HT-29 (cell line): ENCODE data around the genes RAB3B and KTI12.

DNA sequence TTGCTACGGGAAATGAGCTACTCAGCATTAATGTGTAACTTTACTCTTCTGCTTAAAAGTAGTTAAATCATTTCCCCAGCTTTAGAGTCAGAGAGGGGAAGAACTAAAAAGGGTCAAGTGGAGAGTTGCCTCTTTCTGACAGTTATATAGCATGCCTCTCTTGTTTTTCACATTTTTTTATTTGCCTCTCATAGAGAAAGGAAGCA is 10.2 kb upstream of the ELAVL4 start:
- RAMPAGE, long total RNA = no peak

DNA sequence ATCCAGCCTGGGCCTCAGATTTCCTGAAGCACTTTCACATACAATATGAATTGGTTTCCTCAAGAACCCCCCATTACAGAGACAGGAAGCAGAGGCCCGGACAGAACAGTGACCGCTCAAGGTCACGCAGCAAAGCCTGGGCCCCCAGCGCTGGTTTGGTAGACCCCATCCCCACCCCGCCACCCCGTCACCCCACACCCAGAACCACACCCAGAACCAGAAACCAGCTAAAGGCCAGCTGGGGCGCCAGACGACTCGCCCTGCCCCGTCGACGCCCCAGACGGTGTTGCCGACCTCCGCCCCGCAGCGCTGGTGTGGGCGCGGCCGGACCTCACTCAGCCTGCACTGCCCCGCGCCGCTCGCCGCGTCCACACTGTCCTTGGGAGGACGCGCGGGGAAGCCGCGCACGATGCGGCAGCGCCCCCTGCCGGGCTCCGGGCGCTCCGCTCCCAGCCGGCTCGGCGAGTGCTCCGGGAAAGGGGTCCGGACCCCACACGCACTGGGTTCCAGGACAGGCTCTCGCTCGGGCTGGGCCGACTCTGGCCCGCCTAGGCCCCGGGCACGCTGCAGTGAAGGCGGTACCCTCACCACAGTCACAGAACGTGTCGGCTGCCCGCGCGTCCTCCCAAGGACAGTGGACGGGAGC is 90.4 kb downstream of the DMRTA2 start:
- RAMPAGE, long total RNA = no peak

DNA sequence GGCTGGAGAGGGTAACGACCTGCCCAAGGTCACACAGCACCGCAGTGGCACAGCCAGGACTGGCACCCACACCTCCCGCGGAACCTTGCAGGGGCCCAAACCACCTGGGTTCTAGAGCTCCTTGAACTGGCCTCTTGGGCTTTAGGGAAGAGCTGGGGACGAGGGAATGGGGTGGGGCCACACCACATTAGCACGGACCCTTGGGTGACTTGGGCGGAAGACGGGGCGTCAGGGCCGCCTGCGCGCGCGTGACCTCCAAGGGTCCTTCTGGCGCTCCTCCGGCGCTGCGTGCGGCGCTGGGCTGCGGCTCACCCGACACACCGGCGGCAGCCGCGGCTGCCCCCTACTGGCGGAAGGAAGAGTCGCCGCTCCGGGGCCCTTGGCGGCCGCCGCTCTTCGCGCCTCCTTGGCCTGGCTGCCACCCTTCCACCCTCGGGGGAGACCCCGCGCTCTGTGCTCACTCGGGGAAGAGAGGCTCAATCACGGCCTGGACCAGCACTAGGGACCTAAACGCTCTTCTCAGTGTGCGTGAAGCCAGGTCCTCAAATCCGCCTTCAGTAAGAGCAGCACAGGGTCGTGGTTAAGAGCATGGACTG is 89.7 kb downstream of the DMRTA2 start:
- RAMPAGE, long total RNA = no peak

DNA sequence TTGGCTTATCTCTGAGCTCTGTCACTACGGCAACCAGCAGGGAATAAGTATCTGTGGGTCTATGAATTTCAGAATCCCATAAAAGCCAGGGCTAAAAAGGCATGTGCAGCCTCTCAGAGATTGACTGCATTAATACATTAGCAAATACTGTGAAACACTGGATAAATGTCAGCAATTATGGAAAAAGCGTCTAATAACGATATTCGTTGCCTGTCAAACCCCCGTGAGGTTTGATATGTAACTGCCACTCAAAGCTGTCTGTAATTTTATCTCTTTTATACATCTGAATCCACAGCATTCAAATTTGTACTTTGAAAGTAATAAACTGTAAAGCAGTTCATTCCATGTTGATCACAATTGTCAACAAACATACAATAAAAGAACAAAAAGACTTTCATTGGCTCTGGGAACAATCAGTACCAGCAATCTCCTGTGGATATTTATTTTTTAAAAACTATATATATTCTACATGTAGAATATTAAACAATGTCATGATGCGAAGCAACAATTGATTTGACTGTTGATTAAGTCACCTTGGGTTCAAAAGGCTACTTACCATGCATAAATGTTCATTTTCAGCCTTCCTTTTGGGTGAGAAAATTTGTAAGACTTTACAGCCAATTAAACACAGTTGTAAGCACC is 210.5 kb upstream of the DMRTA2 start:
- RAMPAGE, long total RNA = no peak

- RAMPAGE, long total RNA = no peak
Observed at GRCh38 chr1:50787917-50788271, 172.2 kb downstream of the FAF1 start.

- RAMPAGE, long total RNA = no peak
Observed at GRCh38 chr1:50842699-50843483, 117.2 kb downstream of the FAF1 start.

- RAMPAGE, long total RNA = no peak
Observed at GRCh38 chr1:50937785-50938586, 22.1 kb downstream of the FAF1 start.

- RAMPAGE, long total RNA = no peak
Observed at GRCh38 chr1:50960492-50960640, 299 bp upstream of the FAF1 start.

- RAMPAGE, long total RNA = no peak
Observed at GRCh38 chr1:50967308-50967649, 2.8 kb upstream of the CDKN2C start.

DNA sequence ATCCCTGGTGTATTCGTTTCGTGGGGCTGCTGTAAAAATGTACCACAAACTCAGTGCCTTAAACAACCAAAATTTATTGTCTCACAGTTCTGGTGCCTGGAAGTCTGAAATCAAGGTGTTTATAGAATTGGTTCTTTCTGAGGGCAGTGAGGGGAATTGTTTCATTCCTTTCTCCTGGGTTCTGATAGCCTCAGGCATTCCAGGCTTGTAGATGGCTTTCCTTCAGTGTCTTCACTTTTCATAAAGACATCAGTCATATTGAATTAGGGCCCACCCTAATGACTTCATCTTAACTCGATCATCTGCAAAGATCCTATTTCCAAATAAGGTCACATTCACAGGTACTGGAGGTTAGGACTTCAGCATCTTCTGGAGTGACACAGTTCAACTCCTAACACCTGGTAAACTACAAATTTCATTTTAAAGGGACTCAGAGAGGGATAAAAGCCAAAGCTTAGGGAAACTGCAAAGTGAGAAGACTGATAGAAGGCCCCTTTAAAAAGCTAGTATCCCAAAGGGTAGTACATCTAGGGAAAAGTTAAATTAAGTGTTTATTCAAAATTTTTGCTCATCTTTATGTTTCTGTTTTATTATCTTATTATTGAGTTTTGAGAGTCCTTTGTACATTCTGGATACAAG is 15.1 kb downstream of the CDKN2C start:
- RAMPAGE, long total RNA = no peak

DNA sequence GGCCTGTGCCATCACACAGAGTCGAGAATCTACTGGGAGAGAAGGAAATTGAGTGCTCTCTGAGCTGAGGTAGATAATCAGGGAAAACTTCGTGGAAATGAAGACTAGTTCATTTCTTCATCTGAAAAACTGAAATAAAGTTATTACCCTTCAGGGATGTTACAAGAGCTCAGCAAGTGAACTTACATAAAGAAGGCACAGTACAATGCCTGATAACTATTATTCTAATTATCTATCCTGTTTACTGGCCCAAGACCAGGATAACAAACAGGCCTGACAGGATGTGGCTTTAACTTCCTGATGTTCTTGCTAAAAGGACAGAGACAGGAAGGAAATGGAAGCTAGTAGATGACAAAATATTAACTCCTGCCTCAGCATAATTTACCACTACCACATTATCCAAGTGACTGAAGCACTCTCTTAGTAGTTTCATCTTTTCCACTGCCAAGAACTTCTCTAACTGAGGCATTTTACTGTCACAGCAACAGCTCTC is 85.5 kb downstream of the EPS15 start:
- RAMPAGE, long total RNA = no peak

DNA sequence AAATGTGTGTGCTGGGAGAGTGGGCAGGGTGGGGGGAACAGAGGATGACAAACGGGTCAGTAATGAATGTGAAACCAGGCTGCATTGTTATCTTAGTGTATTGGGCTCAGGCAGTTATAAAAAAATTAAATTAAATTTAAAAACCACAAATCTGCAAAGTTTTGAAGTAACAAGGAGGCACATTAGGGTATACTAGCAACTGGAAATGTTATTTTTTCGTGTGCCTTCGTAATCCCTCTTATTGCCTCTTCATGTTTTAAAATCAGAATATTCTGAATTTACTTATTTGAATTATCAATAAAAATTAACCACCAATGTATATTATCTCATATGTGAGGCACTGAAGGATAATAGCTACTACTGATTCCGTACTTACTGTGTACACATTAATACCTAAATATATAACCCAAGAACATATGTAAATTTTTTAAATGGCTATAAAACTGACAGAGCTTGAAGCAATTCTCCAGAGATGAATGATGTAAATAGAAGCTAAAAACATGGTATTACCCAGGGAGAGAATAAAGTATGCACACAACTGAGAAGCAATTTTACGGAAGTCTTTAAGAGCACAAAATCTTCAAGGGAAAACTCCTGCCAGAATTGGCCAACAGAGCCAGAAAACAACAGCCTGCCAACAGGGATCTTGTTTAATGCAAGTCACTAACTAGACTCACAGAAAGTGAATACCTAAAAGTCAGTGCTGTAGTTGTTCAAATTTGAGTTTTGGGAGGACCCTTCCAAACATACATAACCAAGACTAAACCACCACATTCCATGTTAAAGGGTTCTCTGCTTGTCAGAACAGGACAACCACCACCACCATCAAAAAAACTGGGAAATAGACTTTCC is 1.9 kb downstream of the EPS15 start:
- RAMPAGE, long total RNA = no peak

DNA sequence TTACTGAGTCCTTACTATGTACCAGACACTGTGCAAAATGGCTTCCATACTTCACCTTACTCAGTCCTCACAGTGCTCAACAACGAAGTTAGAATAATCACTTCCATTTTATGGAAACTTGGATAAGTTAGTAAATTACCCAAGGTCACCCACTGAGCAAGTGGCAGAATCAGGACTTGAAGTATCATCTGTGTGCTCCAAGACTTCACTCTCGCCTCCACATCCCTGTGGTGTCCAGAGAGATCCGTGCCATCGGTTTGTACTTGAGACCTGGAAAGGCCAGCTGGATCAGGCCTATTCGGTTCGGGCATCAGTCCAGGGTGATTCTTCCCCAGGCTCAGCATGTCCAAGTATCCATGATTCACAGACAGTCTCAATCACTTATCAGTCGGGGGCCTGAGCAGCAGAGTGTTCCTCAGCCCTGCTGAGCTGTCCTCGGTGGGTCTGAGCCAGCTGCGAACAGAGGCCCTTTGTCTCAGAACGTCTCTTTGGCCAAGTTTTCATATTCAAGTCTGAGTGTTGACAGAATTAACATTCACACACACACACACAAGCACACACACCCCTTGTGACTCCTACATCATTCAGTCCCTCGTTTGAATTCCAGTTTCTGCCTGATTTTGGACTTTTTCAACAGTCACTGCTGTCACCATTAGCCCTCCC is 33.5 kb upstream of the OSBPL9 start:
- RAMPAGE, long total RNA = no peak

DNA sequence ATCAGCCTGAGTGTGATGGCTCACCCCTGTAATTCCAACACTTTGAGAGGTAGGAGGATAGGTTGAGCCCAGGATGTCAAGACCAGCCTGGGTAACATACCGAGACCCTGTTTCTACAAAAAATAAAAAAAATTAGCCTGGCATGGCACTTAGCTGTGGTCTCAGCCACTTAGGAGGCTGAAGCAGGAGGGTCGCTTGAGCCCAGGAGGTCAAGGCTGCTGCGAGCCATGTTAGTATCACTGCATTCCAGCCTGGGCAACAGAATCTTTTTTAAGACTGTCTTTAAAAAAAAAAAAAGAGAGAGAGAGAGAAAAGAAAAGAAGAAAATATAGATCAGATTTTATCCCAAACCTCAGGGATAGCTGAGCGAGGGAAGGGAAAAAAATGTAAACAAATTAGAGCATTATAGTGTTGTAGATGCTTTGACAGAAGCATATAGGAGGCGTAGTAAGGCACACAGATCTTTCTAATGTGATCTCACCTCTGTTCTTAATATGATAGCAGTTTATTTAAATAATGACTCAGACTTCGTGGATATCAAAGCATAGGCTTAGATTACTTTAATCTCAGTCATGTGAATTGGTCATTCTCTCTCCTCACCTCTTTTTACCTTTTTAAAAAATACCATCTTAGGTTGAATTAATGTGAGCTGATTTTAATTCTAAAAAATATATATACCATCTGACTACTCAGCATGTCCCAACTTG is 76.4 kb downstream of the OSBPL9 start:
- RAMPAGE, long total RNA = no peak

DNA sequence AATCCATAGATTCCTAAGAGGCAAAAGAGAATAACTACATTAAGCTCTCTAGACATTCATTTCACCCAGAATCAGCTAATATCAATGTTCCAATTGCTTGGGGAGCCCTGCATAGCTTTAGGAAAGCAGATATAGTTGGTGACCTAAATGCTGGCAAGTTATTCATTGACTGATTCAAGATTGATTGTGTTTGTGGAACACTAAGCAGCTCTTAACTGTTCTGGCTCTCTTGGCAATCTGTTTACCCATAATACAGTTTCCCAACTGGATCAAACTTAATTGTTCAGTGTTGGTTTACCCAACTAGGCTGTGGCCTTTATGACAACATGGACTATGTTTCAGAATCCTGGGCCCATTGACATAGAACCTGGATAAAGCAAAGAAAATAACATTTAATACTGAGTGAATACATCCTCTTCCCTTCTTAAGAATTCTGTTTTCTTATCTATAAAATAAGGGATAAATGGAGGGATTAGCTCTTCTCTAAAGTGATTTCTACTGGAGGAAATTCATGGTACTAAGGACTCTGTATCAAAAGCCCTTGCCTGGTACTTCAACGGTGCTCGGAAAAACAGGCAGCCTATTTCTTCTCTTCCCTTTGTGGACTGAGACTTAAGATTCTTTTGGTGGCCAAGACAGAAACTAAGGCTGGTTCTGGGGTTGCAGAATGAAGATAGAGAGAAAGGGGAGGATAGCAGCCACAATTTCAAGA is 83.5 kb downstream of the NRDC start:
- RAMPAGE, long total RNA = no peak

- RAMPAGE, long total RNA = no peak
Observed at GRCh38 chr1:51840125-51840676, 38.3 kb downstream of the NRDC start.

- RAMPAGE, long total RNA = no peak
Observed at GRCh38 chr1:51989996-51990885, at the start of gene RAB3B. RAB3B (minus strand) TSS chr1:51990700.

DNA sequence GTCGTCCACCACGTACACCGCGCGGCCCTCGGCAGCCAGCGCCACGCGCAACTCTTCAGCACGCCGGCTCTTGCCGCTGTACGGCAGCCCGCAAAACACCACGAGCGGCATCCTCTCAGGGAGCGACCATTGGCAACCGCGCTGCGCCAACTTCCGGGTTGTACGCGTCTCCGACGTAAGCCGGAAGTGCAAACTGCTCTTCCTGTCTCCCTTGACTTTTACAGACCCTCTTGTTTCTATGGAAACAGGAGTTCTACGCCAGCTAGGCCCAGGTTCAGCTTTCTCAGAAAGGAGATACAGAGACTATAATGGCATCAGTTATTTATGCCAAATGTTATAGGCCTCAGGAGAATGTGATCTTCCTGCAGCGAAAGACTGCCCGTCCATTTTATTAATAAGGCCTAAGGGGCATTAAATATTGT is at the start of gene KTI12:
KTI12 (minus strand) TSS at position 160 of the 422 bp plus-strand sequence.
- RAMPAGE, long total RNA = no peak

GRCh38 chr1:52142327-52143316 is 733 bp downstream of the ZFYVE9 start:
- RAMPAGE, long total RNA = no peak

DNA sequence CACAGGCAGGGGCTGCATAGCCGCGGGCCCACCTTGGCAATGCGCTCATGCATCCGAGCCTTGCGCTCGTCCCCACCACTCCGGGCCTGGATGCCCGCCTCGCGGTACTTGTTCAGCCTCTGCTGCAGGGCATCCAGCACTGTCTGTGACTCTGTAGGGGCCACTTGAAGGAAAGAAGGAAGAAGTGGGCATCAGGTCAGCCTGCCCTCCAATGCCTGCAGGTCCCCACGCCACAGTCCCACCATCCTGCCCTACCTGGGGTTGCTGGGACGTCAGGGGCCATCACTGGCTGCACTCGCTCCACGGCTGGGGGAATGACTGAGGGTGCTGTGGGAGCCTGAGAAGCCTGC is 7.0 kb downstream of the CC2D1B start:
- RAMPAGE, long total RNA = no peak